Metanephros (tissue), 2 donors: ENCODE measurements around a stretch of chr19.

GRCh38 chr19:43650464-43650663 lies 10.7 kb upstream of the CADM4 start:
- RAMPAGE, long total RNA, result no peak

DNA sequence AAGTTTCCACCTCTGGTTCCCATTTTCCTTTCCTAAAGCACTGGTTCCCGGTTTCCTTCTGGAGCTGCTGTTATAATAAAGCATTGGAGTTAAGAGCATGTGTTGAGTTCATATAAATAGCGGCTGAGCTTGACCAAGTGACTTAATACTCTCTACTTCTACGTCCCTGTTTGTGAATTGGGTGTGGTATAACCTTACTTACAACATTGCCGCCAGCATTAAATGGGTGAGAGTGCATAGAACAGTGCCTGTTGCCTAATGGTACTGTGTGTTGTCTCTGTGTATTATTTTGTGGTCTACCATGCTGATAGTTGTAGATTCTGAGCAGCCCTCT lies 1.4 kb upstream of the SMG9 start:
- RAMPAGE, long total RNA, result no peak

DNA sequence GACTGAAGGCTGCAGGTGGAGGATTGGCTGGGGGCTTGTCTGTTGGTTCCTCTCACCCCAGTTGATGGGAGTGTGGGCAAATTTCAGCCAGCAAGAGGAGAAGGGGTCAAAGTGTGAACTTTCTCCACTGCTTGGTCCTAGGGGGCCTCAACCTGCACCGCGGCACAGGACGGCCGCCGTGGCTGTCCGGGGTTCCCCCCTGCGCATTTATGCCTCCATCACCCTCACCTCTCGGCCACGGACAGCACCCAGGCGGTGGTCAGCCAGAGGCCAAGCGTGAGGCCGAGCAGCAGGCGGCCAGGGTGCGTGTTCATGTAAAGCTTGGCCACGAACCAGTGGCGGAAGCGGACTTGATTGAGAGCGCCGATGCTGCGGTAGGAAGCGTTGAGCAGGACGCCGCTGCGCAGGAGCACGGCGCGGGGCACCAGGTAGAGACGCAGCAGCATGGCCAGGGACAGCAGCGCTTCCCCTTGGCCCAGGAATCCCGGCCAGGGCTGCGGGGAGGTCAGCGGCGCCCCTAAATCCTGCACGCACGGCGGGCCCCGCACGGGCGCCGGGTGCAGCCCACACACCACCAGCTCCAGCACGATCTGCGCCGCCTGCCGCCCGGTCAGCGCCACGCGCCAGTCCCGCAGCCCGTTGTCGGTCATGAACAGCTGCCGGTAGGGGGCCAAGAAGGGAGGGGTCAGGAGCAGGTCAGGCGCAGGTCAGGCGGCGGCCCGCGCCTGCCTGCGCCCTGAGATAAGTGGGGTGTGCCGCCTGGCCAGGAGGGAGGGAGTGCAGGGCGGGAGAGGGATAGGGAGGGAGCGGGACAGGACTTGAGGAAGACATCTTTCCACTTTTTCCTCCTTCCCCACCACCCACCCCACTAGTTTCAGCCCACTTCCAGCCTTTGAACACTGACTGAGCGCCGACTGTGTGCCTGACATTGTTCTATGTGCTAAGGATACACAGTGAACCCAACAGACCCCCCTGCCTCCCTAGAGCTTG lies 6.5 kb downstream of the KCNN4 start:
- RAMPAGE, long total RNA, result no peak

DNA sequence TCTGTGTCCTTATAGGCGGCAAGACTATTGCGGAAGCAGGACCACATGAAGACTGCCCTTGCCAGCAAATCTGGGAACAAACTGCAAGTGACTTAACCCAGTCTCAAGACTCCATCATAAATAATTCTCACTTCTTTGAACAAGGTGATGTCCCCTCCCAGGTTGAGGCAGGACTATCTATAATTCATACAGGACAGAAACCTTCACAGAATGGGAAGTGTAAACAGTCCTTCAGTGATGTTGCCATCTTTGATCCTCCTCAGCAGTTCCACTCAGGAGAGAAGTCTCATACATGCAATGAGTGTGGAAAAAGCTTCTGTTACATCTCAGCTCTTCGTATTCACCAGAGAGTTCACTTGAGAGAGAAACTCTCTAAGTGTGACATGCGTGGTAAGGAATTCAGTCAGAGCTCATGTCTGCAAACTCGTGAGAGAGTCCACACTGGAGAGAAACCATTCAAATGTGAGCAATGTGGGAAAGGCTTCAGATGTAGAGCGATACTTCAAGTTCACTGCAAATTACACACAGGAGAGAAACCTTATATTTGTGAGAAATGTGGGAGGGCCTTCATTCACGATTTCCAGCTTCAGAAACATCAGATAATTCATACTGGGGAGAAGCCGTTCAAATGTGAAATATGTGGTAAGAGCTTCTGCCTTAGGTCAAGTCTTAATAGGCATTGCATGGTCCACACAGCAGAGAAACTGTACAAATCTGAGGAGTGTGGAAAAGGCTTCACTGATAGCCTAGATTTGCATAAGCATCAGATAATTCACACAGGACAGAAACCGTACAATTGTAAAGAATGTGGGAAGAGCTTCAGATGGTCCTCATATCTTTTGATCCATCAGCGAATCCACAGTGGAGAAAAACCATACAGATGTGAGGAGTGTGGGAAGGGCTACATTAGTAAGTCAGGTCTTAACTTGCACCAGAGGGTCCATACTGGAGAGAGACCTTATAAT lies 7.8 kb downstream of the ZNF230 start:
- RAMPAGE, long total RNA, result no peak

DNA sequence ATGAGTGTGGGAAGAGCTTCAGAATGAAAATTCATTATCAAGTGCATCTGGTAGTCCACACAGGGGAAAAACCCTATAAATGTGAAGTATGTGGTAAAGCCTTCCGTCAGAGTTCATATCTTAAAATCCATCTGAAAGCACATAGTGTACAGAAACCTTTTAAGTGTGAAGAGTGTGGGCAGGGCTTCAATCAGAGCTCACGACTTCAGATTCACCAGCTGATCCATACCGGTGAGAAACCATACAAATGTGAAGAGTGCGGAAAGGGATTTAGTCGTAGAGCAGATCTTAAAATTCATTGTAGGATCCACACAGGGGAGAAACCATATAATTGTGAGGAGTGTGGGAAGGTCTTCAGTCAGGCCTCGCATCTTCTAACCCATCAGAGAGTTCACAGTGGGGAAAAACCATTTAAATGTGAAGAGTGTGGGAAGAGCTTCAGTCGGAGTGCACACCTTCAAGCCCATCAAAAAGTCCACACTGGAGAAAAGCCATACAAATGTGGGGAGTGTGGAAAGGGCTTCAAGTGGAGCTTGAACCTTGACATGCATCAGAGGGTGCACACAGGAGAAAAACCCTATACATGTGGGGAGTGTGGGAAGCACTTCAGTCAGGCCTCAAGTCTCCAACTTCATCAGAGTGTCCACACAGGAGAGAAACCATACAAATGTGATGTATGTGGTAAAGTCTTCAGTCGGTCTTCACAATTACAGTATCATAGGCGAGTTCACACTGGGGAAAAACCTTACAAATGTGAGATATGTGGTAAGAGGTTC lies 7.5 kb upstream of the ZNF226 start:
- RAMPAGE, long total RNA, result no peak

- RAMPAGE, long total RNA, result no peak
Observed at GRCh38 chr19:44165493-44165903, 598 bp downstream of the ZNF226 start.

- RAMPAGE, long total RNA, result no peak
Observed at GRCh38 chr19:44176837-44177357, 12.0 kb downstream of the ZNF226 start.

- RAMPAGE, long total RNA, result no peak
Observed at GRCh38 chr19:44304050-44304613, 693 bp downstream of the ZNF235 start.

DNA sequence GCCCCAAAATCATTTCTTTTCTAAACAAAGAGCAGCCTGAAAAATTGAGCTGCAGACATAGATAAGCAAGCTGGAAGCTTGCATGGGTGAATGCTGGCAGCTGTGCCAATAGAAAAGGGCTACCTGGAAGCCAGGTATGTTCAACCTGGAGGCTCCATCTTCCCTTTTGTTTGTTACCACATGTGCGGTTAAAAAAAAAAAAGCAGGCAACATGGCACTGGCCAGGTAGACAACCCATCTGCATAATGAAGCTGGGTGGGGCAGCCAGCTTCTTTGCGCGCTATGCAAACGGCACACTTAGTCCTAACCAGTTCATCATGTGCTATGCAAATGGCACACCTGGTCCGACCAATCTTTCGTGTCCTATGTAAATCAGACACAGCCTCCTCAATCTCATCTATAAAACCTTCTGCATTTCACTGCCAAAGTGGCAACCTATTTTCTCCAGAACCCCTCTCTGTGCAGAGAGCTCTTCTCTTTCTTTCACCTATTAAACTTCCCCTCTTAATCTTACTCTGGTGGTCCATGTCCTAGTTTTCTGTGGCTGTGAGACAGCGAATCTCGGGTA lies 11.3 kb upstream of the IGSF23 start:
- RAMPAGE, long total RNA, result no peak

DNA sequence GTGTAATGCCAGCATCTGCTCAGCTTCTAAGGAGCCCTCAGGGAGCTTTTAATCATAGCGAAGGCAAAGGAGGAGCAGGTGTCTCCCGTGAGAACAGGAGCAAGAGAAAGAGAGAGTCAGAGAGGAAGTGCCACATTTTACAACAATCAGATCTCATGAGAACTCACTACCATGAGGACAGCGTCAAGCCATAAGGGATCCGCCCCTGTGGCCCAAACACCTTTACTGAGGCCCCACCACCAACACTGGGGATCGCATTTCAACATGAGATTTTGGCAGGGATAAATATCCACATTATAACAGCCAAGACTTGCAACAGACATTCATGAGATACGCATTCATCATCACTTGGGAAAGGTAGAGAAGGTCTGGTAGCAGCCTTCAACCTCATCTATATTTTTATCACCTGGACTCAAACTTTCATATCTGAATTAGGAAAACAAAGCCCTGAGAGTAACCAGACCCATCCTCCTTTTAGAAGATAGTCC lies 5.7 kb downstream of the IGSF23 start:
- RAMPAGE, long total RNA, result no peak

- RAMPAGE, long total RNA, result no peak
Observed at GRCh38 chr19:44623001-44623436, 9.7 kb downstream of the IGSF23 start.

DNA sequence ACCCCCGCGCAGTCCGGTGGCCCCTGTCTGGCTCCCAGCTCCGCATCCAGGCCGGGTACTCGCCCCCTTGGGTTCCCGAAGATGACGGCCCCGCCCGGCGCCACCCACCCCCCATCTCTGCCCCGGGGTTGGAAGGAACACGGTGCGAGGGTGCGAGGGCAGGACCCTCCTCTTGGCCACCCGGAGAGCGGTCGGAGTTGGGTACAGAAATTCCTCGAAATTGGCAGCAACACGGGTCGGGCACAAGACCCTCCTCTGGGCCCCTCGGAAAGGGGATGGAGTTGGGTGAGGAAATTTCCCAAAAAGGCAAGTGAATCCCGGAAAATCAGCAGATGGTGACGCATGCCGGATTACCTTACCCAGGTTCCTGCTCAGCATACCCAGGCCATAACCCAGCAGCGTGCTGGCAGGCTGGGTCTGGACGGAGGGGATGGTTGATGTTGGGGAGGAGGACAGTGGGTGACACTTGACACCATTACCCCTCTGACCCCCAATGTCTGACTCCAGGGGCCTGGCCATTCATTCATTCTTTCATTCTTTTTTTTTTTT lies 547 bp downstream of the PVR start:
- RAMPAGE, long total RNA, result no peak

DNA sequence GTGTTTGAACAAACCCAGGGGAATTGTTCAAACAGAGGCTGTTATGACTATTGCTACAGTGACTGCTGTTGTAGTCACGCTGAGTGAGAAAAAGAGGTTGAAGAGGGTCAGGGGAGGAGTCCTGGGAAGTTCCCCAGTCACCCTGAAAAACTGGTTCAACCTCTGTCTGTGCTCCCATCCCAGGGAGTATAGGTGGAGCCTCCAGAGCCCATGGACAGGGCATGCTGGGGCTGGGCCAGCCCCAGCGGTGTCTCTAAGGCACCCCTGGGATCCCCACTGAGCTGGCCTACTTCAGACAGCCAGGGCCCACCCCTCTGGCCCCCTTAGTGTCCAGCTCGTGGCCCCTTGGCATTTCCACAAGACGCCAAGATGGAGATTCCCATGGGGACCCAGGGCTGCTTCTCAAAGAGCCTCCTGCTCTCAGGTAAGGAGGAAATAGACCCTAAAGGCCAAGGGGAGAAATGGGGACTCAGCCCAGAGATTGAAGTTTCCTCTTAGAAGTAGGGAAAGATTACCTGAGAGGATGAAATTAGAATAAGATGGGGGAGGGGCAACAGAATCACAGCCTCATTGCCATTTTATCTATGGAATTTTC lies 378 bp downstream of the CEACAM19 start:
- RAMPAGE, long total RNA, result no peak

GRCh38 chr19:44725576-44726197 lies 22.8 kb upstream of the BCL3 start:
- RAMPAGE, long total RNA, result no peak

- RAMPAGE, long total RNA, result no peak
Observed at GRCh38 chr19:44737154-44738075, 11.1 kb upstream of the BCL3 start.

DNA sequence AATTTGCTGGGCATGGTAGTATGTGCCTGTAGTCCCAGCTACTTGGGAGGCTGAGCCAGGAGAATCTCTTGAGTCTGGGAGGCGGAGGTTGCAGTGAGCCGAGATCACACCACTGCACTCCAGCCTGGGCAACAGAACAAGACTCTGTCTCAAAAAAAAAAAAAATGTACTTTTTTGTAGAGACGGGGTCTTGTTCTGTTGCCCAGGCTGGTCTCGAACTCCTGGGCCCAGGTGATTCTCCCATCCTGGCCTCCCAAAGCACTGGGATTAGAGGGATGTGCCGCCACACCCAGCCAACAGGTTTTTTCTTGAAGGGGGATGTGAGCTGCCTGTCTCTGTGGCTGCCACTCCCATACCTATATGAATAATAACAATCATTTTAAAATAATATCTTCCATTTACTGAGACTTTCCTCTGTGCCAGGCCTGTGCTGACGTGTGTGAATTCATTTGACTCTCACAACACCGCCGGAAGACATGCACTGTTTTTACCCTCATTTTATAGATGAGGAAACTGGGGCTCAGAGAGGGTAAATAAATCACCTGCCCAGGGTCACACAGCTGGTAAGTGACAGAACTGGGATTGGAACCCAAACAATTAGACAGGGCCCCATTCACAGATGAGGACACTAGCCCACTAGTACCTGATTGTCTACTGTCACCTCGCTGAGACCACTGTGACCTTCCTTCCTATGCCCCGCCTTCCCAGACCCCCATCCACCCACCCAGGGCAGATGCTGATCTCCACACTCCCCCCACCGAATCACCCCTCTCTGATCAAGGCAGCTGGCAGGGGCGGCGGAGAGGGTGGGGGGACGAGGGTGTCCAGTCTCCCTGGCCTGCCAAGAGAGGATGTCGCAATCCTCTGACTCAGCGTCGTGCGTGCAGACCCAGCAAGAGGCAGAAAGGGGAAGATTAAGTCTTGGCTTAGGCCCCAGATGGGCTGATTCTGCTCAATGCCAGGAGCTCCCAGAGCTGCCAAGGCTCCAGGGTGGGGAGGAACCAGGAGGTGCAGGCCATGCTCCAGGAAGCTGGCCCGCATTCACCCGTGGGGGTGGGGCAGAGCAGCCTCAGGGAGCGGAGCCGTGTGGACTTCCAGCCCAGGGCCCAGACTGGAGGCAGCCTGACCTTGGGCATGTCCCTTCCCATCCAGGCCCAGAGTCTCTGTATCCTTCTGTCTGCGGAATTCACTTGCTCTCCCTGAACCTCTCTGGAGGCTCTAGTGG lies 7.0 kb upstream of the BCL3 start:
- RAMPAGE, long total RNA, result no peak

- RAMPAGE, long total RNA, result no peak
Observed at GRCh38 chr19:44749108-44749517, 605 bp downstream of the BCL3 start.

- RAMPAGE, long total RNA, result no peak
Observed at GRCh38 chr19:44805932-44806131, 3.1 kb upstream of the BCAM start.

- RAMPAGE, long total RNA, result no peak
Observed at GRCh38 chr19:44807918-44808591, 848 bp upstream of the BCAM start.

DNA sequence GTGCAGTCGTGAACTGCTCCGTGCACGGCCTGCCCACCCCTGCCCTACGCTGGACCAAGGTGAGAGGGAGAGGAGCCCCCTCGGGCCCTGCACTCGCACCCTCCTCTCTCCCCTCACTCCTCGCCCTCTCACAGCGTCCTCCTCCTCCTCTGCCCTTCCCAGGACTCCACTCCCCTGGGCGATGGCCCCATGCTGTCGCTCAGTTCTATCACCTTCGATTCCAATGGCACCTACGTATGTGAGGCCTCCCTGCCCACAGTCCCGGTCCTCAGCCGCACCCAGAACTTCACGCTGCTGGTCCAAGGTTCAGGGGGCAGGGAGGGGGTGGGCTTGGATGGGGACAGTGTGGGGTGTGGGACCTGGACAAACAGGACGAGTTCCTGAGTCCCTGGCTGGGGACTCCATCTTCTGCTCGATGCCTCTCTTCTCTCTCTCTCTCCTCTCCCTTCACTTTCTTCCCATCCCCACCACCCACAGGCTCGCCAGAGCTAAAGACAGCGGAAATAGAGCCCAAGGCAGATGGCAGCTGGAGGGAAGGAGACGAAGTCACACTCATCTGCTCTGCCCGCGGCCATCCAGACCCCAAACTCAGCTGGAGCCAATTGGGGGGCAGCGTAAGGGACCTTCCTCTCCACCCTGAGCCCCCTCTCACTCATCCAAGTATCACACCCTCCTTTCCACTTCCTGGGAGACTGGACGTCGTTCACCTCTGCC lies 9.8 kb downstream of the BCAM start:
- RAMPAGE, long total RNA, result no peak